WTC11 (cell line): ENCODE data around the genes ZNF181 and PMIS2.

DNA sequence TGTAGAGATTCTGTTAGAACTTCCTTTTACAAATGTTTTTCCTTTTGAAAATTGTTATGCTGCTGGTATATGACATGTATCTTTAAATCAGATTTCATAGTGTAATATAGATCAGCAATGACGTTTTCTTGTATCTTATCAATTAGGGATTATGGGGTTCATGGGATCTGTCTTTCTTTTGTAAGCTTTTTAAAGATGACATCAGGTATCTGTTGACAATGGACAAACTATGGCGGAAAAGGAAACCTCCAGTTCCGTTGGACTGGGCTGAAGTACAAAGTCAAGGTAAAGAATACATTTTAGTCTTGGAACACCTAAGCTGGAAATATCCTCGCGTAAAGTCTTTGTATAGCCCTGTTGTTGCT, 21.9 kb downstream of the UBA2 start:
- PRO-cap = no peak

DNA sequence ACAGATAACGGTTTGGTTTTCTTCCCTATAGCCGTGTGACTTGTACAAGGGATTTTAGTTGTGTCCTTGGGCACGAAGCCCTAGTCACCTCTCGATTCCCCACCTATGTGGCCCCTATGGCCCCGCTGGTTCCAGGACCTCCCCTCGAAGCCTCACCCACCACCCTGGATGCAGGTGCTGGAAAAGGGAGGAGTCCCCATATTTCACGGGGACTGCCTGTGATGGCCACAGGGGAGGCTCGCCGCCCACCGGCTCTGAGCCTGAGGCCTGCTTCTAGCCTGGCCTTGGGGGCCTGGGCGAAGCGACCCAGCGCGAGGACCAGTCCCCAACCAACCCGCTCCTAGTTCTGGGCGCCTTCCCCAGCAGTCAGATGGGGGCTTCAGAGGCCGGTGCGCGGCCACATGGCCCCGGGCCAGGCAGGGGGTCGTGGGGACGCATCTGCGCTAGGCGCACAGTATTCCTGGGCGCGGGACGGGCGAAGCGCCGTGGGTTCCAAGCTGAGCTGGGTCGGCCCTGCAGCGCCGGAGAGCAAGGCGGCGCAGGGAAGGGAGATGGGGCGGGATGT, 623 bp upstream of the WTIP start:
- PRO-cap = bidirectional peak, plus-strand start at position 390 of the sequence, minus-strand start at position 342 of the sequence

GRCh38 chr19:34678082-34678656, 691 bp downstream of the ZNF302 start:
- PRO-cap = bidirectional peak, plus-strand start at chr19:34678314, minus-strand start at chr19:34678195

DNA sequence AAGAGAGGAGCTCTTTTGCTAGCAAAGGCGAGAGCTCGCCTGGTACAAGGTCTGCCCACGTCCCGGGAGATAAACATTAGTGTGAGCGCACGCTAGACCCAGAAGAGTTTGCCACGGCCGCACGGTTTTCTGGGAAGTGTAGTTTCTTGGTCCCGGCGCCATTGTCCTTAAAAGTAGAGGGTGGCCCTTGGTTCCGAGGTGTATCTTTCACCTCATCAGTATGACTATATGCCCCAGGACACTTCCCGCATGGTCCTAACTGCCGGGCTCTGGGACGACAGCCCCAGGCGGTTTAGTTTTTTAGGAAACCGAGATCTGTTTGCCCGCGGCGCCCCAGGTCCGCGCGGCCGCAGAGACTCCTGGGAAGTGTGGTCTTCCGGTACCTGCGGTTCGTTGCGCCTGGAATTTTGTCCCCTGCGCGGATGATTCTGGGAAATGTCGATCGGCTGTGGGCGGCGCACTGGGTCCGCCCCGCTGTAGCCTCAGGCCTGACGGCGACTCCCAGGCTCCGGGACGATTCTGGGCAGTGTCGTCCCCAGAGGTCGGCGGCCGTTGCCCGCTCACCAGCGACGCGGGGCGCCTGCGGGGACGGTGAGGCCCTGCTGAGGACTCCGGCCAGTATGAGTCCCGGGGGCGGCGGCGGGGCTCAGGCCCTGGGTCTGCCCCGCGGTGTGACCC, at the start of gene ZNF181:
ZNF181 (plus strand) TSS at position 474 of the 678 bp plus-strand sequence.
- PRO-cap = bidirectional peak, plus-strand start at position 485 of the sequence, minus-strand start at position 368 of the sequence

GRCh38 chr19:34734448-34734757, 360 bp downstream of the ZNF181 start:
- PRO-cap = bidirectional peak, plus-strand start at chr19:34734567, minus-strand start at chr19:34734494

DNA sequence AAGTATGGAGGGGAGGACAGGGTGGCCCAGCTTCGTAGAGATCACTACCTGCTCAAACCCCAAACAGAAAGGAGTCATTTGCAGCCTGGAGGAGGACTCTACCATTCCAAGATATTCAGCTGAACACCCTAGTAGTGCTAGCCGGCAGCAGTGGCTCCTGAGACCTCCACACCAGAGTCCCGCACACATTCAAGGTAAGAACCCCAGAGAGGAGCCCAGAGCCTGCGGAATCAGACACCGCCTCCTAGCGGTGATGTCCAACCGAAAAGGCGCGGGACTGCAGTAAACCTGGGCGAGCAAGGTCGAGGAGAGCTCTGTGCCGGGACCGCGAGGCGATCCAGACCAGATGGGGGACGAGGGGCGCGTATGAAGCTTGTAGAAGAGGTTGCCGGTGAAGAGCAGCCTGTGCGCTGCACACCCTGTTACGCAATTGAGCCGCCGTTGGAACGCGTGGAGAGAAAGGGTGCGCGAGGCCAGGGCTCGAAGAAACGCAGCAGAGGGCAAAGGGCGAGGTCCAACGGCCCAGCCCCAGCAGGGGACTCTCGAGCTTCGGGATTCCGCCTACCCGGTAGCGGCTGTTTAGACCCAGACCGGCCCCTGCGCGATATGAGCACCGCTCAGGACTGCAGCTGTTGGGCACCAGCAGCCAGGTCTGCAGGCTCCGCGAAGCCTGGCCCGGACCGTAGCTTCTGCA, 65.7 kb upstream of the ZNF599 start:
- PRO-cap = bidirectional peak, plus-strand start at position 345 of the sequence, minus-strand start at position 177 of the sequence

GRCh38 chr19:34904774-34905942, 21.5 kb upstream of the ZNF30 start:
- PRO-cap = bidirectional peak, plus-strand start at chr19:34905014, minus-strand start at chr19:34904851

DNA sequence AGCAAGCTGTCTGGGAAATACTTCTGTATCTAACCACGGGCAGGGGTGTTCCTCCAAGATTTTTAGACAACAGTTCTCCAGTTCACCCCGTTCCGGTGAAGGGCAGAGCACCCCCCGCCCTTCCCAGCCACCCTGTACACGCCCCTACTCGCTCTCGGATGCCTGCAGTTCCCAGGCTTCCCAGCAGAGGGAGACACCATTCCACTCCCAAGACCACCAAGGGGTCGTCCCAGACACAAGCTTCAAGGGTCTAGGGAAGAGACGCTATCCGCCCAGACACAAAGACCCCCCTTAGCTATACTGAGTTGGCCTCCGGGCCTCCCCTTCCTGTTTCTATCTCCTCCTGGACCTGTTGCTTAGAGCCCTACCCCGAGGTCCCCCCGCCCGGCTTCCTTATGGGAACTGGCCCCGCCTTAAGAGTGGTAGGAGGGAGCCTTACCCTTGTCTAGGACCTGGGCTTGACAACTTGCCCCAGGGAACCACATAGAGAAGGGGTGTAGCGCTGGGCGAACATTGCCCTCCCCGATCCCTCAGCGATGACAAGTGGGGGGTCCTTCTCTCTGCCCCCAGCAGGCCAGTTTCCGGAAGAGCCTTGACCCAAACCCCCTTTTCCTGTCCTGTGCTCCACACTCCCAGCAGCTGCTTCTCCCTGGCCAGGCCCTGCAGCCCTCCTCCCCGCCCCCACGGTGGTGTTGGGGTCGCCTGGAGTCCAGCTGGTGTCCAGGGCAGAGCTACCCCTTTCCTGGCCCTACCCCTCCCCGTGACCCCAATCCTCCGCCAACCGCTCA, 836 bp upstream of the FXYD3 start:
- PRO-cap = no peak

DNA sequence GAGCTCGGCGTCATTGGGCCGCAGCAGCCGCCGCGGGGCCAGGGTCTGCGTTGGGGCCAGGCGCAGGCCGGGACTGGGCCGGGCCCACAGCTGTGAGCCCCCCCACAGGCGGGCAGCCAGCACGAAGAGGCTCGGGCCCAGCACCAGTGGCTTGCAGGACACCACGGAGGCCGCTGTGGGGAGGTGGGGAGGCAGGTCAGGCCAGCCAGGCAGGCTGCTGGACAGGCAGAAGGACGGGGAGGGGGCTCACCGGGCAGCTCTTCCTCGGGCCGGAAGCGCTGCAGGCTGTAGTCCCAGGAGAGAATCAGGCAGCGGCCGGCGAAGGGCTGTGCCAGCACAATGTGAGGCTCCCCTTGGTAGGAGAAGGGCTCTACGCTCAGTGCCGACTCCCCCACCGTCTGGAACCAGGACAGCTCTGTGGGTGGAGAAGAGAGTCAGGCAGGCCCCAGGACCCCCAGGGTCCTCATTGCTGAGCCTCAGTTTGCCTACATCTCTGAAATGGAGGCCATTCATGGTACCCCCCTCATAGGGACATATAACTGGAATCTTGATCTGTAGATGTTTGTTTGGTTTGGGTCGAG, 8.2 kb downstream of the LGI4 start:
- PRO-cap = no peak

DNA sequence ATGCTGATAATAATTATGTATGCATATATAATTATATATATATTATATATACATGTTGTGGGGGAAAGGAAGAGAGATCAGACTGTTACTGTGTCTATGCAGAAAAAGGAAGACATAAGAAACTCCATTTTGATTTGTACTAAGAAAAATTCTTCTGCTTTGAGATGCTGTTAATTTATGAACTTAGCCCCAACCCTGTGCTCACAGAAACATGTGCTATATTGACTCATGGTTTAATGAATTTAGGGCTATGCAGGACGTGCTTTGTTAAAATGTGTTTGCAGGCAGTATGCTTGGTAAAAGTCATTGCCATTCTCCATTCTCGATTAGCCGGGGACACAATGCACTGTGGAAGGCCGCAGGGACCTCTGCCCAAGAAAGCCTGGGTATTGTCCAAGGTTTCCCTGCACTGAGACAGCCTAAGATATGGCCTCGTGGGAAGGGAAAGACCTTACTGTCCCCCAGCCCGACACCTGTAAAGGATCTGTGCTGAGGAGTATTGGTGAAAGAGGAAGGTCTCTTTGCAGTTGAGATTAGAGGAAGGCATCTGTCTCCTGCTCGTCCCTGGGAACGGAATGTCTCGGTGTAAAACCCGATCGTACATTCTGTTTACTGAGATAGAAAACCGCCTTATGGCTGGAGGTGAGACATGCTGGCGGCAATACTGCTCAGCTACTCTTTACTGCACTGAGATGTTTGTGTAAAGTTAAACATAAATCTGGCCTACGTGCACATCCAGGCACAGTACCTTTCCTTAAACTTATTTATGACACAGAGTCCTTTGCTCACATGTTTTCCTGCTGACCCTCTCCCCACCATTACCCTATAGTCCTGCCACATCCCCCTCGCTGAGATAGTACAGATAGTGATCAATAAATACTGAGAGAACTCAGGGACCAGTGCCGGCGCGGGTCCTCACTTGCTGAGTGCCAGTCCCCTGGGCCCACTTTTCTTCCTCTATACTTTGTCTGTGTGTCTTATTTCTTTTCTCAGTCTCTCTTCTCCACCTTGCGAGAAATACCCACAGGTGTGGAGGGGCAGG, 5.2 kb downstream of the LGI4 start:
- PRO-cap = no peak

- PRO-cap = no peak
These were observed 1.5 kb upstream of the FXYD1 start for GRCh38 chr19:35136734-35137845.

- PRO-cap = no peak
These were observed 12.1 kb downstream of the FXYD5 start for GRCh38 chr19:35166226-35167414.

GRCh38 chr19:35214281-35214688, 14.3 kb downstream of the FAM187B start:
- PRO-cap = no peak

DNA sequence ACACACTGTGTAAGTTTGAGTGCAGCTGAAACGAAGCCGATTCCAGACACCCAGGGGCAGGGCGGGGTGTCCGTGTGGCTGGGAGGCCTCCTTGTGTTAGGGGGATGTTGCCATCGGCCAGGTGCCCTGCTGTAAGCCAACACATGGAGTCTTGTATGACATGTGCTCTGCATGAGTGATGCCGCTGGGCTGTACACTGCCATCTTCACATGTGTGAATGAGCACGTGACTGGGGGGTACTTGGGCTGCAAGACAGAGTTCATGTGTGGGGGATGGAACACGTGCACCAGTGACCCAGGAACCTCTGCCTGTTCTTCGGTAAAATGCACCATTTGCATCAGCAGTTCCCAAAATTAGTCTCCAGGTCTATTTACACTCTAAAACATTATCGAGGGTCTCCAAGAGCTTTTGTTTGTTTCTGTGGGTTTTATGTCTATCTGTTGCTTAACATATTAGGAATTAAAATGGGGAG, 8.9 kb upstream of the USF2 start:
- PRO-cap = no peak

DNA sequence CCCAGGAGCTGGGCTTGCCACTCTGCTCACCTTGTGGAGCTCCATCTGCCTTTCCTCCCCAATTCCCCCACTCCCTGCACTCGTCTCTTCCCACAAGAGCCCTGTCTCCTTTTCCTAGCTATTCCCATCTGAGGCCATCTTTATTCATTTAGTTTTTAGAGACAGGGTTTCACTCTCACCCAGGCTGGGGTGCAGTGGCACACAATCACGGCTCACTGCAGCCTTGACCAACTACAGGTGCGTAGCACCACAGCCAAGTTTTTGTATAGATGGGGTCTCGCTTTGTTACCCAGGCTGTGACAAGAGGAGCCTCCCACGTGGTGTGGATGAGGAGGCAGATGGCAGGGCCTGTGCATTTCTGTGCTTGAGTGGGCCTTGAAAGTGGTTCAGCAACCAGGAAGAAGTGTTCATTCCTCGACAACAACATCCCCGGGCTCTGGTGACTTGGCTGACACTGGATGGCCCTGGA, 1.9 kb upstream of the HAMP start:
- PRO-cap = no peak

DNA sequence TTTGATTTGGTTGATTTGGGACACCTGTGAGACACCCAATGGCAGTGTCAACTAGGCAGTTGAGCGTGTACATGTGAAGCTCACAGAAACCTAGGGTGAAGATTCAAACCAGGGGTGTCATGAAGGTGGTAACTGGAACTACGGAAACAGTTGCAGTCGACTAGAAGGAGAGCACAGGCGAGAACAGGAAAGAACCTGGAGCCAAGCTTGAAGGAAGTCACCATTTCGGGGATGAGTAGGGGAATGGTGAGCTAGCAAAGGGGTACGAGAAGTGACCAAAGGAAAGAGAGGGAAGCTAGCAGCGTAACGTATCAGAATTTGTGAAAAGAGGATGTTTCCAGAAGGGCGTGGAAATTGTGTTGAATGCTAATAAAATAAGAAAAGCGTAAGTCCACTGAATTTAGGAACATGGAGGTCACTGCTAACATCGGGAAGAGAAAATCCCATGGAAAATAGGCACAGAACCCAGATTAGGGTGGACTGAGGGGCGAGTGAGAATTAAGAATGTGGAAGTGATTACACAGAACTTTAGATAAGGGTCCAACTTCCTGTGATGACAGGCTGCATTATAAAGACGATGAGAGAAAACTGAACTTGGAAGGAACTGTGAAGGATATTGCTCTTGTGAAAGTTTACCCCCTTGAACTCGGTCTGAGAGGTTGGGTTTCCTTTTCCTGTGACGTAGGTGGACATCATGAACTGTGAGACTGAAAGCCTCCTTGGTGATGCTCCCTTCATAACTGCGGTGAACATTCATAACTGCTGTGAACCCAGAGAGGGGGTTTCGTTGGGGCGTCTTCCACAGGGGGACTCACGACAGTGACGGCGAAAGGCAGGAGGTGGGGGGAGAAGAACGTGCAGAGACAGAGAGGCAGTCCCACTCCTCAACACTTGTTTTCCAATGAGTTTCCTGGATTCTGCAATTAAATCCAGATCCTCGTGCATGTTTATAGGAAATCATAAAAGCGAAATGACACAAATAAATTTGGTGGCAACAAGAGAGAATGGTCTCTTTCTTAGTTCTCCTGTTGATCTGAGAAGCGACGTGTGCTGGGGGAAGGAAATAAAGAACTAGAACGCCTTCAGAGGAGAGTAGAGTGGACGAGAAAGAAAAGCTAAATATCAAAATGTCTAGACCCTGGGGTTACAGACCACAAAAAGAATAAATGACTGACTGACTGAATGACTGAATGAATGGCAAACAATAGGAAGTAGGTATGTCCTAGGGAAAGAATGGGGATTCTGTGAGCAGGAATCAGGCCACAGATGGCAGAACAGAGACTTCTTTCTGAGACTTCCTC, 1.9 kb upstream of the FFAR2 start:
- PRO-cap = no peak

DNA sequence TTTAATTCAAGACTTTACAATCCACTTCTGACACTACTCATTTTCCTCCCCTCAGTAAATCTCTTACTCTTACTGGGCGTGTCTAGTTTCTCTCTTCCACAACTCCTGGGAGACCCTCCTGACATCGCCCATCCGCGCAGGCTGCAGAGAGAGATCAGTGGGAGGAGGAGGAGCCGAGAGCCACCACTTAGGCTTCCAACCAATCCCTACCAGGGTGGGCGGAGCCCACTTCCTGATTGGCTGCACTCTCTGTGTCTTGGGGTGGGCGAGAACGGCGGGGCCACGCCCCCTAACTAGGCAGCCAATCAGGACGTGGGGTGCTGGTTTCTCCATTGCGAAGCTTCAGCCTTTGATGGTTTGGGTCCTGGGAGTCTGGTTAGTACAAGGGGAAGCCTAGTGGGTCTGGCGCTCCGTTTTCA, at the start of gene PMIS2:
PMIS2 (plus strand) TSS at position 367 of the 419 bp plus-strand sequence.
- PRO-cap = no peak

DNA sequence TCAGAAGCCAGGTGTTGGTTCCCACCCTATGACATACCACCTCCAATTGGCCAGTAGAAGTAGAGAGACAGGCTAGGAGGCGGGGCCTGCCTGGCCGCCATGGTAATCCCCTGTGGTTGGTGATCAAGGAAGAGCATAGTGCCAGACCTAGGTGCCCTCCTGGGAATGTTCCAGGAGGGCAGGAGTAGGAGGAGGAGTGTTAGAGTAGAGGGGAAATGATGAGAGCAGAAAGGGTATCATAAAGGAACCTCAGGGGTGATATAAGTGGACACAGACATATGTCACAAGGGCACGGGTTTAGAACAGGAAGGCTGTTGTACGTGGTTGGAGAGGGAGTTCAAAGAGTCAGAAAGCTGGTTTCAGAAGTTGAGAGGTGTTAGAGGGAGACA, 10.6 kb downstream of the PMIS2 start:
- PRO-cap = no peak

DNA sequence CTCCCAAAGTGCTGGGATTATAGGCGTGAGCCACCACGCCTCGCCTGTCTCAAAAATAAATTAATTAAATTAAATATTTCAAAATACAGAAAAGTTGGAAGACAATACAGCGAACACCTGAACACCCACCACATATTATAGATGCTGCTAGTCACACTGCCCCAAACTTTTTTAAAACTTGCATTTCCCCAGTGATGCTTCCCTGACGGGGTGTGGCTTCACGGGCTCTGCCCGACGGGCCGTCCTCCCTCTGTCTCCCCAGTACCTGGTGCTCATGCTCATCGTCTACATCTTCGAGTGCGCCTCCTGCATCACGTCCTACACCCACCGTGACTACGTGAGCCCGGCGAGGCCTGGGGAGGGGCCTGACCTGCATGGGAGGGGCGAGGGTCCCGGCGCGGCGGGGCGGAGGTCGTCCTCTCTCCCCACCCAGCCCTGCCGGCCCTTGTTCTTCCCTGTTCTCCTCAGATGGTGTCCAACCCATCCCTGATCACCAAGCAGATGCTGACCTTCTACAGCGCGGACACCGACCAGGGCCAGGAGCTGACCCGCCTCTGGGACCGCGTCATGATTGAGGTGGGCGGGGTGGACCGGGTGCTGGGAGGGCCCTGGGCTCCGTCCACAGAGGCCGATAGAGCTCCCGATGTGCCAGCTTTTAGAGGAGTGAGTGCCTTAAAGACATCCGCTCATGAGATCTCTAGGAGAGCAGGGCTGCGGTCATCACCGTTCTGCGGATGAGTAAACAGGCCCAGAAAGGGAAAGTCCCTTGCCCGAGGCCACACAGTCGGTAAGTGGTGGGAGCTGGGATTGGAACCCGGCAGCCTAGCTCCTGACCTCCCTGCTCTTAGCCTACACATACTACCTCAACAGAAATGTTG, 6.9 kb downstream of the UPK1A start:
- PRO-cap = bidirectional peak, plus-strand start at position 386 of the sequence, minus-strand start at position 335 of the sequence; bidirectional peak, plus-strand start at position 651 of the sequence, minus-strand start at position 503 of the sequence

GRCh38 chr19:35739783-35740249, 2.4 kb downstream of the IGFLR1 start:
- PRO-cap = no peak